ENCODE results near the genes DDX3X, FUNDC1 and NDUFB11.

DNA sequence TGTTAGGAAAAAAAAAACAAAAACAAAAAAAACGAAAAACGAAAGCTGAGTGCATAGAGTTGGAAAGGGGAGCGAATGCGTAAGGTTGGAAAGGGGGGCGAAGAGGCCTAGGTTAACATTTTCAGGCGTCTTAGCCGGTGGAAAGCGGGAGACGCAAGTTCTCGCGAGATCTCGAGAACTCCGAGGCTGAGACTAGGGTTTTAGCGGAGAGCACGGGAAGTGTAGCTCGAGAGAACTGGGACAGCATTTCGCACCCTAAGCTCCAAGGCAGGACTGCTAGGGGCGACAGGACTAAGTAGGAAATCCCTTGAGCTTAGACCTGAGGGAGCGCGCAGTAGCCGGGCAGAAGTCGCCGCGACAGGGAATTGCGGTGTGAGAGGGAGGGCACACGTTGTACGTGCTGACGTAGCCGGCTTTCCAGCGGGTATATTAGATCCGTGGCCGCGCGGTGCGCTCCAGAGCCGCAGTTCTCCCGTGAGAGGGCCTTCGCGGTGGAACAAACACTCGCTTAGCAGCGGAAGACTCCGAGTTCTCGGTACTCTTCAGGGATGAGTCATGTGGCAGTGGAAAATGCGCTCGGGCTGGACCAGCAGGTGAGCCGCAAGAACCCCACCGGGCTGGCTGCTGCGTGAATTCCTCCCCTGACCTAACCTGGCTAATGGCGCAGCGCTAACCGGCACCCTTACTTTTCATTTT is at the start of gene DDX3X:
DDX3X (plus strand) TSS at position 458 of the 696 bp plus-strand sequence.
- PRO-cap, result bidirectional peak, plus-strand start at position 209 of the sequence, minus-strand start at position 77 of the sequence; bidirectional peak, plus-strand start at position 458 of the sequence, minus-strand start at position 374 of the sequence
- RAMPAGE, long total RNA, result no peak

- PRO-cap, result no peak
- RAMPAGE, long total RNA, result no peak
These were observed 16.4 kb downstream of the DDX3X start for GRCh38 chrX:41350054-41351056.

DNA sequence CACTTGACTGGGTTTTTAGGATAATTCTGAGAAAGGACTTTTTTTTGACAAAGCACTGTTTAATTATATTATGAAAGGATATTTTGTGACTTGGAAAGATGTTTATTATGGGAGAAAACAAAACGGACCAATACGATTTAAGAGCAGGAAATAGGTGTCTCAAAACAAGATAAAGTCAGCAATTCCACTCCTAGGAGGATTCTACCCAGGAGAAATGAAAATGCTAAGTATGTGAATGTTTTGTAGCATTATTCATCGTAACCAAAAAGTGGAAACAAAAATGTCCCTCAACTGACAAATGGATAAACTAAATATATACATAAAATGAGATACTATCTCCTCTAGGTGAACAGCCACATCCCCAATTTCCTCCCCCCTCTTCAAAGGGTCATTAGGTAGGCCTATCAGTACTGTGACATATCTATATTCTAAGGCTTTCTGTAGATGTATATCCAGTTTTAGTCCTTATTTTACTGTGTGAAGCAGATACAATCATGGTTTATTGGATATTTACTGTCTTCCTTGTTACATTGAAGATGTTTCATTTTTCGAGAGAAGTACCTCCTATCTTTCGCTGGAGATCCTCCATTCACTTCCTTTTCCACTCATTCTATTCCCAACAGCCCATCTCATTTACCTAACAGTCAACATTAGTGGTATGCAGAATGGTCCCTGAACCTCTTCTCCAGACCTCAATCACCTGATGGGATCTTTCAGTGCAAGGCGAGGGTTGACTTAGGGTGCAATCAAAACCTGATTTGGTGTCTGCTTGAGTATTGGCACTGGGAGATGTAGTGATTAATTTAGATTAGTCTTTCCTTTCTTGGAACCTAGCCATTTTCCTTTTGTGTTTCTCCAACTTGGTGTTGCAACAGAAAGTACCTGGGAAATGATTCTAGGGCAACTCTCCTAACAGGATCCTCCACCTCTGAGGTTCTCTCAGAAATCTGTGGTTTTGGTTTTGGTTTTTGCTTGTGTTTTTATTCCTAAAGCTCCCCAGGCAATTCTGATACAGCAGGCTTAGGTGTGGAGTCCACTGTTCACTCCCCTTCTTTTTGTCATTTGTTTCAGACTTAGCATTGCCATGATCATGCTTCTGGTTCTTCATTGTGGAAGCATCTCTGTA is 18.2 kb downstream of the DDX3X start:
- PRO-cap, result no peak
- RAMPAGE, long total RNA, result no peak

- PRO-cap, result no peak
- RAMPAGE, long total RNA, result no peak
These were observed 113.8 kb downstream of the NYX start for GRCh38 chrX:41560923-41561449.

- PRO-cap, result no peak
- RAMPAGE, long total RNA, result no peak
These were observed 3.4 kb upstream of the GPR82 start for GRCh38 chrX:41720585-41721001.

- PRO-cap, result no peak
- RAMPAGE, long total RNA, result no peak
These were observed 168.8 kb upstream of the PPP1R2C start for GRCh38 chrX:42946788-42947225.

- PRO-cap, result no peak
- RAMPAGE, long total RNA, result no peak
These were observed 43.5 kb downstream of the MAOB start for GRCh38 chrX:43838666-43839211.

DNA sequence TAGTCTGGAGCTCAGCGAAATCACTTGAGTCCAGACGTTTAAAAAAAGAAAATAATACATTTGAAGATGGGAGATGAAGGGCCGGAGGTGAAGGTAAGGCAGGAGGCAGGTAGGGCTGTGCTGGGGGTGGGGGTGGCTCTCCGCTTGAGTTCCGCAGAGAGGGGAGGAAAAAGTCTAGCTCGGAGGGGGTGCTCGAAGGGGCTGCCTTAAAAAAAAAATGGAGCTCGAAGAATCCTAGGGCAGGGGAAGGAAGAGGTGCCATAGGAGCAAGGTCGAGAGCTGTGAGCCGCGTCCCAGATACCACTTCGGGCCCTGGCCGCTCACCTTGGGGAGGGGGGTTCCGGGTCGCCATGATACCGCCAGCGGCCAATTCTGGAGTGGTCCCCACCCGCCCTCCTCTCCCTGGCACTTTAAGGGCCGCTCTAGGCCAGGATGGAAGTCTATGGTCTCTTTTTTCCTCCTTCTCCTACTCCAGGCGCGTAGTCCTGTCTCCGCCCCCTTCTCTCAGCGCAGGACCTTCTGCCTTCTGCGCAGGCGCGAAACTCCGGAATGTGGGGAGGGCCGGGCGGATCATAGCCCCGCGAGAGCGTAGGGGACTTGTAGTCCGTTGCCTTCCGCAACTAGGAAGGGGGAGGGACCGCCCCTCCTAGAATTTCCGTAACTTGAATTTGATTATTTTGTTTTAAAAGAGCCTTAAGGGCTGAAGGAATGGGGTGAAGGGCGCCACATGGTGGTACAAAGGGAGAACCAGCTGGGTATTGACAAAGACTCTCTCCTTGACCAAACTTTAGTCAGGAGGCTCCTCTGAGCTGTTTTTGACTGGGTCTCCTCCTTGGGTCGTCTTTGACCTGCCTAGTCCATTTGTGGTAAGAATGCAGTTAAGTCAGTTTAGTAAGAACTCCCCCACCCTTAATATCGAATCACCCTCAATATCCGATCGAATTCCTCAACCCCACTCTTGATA is at the start of gene FUNDC1:
FUNDC1 (minus strand) TSS at position 379 of the 964 bp plus-strand sequence.
- PRO-cap, result bidirectional peak, plus-strand start at position 685 of the sequence, minus-strand start at position 528 of the sequence
- RAMPAGE, long total RNA, result start-site peak on the minus strand centred at position 421 of the sequence, 153 bp wide, 211 and 18 reads in 2 replicates

DNA sequence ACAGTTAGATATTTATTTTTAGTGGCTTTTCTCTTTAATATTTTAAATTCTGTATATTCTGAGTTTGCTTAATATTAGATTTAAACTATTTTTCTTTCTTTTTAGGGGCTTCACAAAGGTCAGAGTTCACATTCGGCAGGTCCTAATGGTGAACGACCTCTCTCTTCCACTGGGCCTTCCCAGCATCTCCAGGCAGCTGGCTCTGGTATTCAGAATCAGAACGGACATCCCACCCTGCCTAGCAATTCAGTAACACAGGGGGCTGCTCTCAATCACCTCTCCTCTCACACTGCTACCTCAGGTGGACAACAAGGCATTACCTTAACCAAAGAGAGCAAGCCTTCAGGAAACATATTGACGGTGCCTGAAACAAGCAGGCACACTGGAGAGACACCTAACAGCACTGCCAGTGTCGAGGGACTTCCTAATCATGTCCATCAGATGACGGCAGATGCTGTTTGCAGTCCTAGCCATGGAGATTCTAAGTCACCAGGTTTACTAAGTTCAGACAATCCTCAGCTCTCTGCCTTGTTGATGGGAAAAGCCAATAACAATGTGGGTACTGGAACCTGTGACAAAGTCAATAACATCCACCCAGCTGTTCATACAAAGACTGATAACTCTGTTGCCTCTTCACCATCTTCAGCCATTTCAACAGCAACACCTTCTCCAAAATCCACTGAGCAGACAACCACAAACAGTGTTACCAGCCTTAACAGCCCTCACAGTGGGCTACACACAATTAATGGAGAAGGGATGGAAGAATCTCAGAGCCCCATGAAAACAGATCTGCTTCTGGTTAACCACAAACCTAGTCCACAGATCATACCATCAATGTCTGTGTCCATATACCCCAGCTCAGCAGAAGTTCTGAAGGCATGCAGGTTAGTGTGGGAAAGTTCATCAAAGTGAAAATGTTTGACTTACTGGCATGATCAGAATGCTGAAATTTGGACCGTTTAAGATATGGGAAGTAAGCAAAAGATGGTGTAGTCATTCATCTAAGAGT is 130.9 kb downstream of the DIPK2B start:
- PRO-cap, result no peak
- RAMPAGE, long total RNA, result no peak

- PRO-cap, result no peak
- RAMPAGE, long total RNA, result no peak
These were observed 542.3 kb upstream of the DIPK2B start for GRCh38 chrX:45743062-45743339.

- PRO-cap, result no peak
- RAMPAGE, long total RNA, result no peak
These were observed 267.0 kb upstream of the KRBOX4 start for GRCh38 chrX:46179991-46180542.

GRCh38 chrX:46326855-46327279 is 120.2 kb upstream of the KRBOX4 start:
- PRO-cap, result no peak
- RAMPAGE, long total RNA, result no peak

- PRO-cap, result no peak
- RAMPAGE, long total RNA, result no peak
These were observed 119.5 kb upstream of the KRBOX4 start for GRCh38 chrX:46327280-46328269.

DNA sequence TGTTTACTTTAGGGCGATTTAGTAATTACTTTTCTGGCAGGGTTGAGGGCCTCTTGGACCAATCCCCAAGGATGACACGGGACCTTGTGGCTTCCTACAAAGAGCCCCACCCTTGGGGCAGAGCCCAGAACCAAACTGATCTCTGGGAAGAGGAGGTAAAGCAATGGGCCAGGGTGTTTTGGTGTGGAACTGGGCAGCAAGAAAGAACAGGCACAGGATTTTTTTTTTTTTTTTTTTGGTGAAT is 59.8 kb downstream of the CHST7 start:
- PRO-cap, result no peak
- RAMPAGE, long total RNA, result no peak

DNA sequence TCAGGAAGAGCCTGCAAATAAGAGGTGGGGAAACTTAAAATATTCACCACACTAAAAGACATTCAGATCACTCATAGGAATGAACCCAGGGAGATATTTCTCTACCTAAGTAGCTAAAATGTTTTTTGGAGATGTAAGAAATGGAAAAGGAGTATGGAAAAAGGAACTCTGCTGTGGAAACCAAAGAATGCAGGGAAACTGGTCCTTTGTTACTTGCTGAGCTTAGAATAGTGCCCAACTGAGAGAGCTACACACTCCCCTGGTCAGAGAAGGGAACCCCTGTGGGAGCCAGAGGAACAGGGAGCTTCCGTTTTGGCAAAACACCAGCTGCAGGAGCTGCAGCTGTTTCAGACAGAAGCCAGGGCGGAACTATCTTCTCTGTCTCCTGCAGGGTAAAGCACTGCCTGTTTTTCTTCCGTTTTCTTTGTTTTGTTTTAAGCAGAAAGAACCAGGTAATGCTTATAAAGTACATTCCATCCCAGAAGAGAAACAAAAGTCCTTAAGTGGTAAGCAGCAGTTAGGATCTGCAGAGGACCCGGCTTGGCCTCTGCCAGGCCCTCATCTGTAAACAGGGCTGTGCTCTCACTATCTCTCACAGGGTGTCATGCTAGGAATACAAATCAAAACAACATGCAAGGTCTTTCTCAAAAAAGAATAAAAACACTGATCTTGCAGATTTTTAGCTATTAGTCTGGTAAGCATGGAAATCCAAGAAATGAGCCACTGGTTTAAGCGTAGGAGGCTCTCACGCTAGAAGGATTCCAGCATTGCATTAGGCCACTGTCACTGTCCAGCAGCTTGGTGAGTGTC is 76.0 kb downstream of the CHST7 start:
- PRO-cap, result no peak
- RAMPAGE, long total RNA, result no peak

GRCh38 chrX:46780524-46780950 is 21.6 kb upstream of the SLC9A7 start:
- PRO-cap, result no peak
- RAMPAGE, long total RNA, result no peak

DNA sequence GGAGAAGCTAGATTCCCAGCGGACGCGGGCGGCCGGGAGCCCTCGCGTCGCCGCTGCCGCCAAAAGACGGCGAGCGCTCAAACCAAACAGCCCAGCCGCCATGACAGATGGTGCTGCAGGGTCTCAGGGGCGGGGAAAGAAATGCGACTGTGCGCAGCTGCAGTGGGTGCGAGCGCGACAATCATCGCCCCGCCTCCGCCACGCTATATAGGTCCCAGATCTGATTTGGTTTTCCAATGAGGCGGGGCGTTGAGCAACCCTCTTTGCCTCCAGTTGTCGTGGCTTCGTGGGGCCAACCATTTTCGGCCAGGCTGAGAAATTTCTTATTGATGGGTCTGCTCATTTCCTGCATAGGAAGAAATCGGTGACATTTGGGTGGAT is at the start of gene NDUFB11:
NDUFB11 (minus strand) TSS at position 125 of the 381 bp plus-strand sequence.
- PRO-cap, result bidirectional peak, plus-strand start at position 236 of the sequence, minus-strand start at position 79 of the sequence
- RAMPAGE, long total RNA, result start-site peak on the minus strand centred at position 119 of the sequence, 25 bp wide, 5,331 and 2,418 reads in 2 replicates

- PRO-cap, result no peak
- RAMPAGE, long total RNA, result no peak
These were observed 2.9 kb downstream of the UBA1 start for GRCh38 chrX:47196356-47197106.

GRCh38 chrX:47205631-47206586 is 12.3 kb downstream of the UBA1 start:
- PRO-cap, result no peak
- RAMPAGE, long total RNA, result no peak

DNA sequence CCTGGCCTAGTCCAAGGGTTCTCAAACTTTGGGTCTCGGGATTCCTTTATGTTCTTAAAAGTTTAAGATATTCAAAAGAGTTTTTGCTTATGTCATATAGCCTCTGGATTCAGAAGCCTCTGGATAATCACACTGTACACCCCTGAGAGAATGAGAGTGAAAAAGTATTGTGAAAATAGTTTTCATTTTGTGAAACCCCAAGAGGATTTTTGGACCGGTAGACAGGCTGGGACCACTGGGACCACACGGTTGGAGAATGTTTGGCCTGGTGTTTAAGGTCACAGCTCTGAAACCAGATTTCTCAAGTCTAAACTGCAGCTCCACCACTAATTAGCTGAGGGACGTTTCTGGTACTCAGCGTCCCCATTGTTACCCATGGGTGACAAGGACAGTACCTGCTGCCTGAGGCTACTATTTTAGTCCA is 719 bp upstream of the USP11 start:
- PRO-cap, result no peak
- RAMPAGE, long total RNA, result no peak